ENCODE results near the genes C1R, NECAP1 and RIMKLB.

GRCh38 chr12:6956952-6957648, 5.9 kb downstream of the PTPN6 start:
- PRO-cap, 2 experiments, result no peak in any of the 2 experiments

DNA sequence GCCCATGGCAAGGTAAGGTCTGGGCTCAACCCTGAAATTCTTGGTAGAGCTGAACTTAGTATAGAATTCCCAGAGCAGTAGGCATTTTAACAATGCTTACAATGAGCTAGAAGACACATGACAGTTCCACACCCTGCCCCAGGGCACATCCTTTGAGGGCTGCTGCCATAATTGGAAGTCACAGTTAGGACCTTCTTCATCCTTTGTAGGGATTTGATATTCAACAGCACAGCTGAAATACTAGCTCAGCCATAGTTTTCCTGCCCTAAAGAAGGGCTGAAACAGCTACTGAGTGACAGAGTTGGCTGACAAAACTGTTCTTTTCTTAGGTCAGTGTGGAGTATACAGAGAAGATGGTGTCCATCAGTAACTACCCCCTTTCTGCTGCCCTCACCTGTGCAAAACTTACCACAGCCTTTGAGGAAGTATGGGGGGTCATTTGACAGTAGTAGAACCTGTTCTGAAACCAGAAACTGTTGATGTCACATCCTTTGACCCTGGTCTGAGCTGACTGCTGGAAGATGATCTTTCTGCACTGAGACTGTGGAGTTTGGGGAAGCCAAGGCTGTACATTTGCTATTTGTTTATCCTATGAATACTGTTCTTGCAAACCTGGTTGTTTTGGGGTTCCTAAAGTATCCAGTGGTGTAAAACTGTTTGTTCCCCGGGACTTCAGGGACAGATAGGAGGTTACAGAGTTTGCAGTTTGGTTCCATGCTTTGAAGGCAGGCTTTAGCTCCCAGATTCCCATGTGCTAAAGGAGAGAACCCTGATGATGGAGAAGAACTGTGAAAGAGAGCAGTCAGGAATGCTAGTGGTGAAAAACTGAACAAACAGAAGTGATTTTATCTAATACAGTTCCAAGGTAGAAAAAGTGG, 4.9 kb downstream of the EMG1 start:
- PRO-cap, 2 experiments, result no peak in any of the 2 experiments

DNA sequence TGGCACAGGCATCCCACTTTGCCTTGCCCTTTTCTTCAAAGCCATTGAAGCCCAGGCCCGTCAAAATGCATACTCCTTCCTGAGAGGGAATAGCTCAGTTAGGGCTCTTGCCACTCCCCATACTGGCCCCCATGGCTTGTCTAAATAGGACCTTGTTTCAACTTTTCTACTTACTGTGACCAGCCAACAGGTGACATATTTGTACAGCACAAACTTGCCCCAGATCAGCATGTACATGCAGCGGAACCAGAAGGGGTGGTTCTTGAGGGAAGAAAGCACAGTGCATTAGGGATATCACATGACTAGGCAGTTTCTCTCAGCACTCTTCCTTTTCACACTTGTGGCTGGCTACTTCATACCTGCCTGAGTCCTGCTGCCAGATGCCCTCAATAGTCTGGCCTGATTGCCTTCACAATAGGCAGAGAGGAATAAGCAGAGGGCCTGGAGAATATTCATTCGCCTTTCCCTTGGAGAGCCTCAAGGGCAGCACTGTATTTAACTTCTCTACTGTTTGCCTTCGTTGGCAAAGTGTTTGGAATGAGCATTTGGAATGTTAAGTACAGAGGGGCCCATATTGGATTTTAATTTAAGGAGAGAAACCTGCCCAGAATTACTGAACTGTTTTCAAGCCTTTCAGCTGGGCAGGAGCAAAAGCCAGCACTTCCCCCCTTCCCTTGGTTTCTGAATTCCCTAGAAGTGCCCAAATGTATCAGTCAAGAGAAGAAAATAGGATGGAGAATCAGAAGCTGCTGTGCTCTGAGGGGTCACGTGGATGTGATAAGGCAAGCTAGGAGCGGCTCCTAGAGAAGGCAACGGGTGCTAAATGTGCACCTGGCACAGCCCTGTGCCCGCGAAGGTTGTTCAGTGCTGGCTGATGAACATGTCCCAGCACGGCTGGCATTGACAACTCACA, 8.0 kb downstream of the EMG1 start:
- PRO-cap, 2 experiments, result no peak in any of the 2 experiments

DNA sequence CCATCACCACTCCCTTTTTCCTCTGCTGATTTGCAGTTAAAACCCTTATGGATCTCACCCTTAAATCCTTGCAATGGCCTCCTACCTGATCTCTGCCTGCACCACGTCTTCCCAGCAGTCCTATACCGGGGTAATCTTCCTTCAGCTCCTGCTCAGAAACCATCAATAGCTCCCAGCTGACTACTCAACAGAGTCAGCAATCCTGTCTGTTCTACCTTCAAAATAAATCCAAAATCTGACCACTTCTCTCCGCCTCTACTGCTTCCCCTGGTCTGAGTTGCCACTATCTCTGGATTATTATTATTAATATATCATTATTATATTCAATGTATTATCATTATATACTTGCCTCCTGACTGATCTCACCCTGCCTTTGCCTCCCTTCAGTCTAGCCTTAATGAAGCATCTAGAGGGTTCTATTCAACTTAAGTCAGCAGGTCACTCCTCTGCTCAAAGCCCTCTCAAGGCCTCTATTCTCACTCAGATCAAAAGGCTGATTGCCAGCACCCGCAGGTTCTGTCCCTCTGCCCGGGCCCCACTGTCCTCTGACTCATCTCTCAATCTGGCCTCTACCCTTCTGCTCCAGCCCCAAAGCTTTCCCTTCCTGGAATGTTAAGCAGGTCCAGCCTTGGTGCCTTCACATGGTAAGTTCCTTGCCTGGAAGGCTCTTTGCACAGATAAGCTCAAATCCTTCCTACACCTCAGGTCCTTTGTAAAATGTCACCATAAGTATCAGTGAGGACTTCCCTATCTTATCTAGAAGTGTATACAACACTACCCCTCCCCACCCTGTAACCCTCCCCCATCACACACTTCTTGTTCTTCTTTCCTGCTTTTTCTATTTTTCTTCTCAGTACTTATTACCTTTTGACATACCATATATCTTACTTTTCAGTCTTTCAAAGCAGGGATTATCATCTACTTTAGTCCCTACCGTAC, 22.4 kb downstream of the LPCAT3 start:
- PRO-cap, 2 experiments, result no peak in any of the 2 experiments

- PRO-cap, 2 experiments, result no peak in any of the 2 experiments
Observed at GRCh38 chr12:7061046-7061971, 791 bp downstream of the C1S start.

GRCh38 chr12:7091707-7092838, at the start of gene C1R:
C1R (minus strand) TSS chr12:7092445.
- PRO-cap, 2 experiments, result peak in 2 of 2 experiments; most common plus-strand start chr12:7091882 (in 1); most common minus-strand start chr12:7092445 (in 2)

DNA sequence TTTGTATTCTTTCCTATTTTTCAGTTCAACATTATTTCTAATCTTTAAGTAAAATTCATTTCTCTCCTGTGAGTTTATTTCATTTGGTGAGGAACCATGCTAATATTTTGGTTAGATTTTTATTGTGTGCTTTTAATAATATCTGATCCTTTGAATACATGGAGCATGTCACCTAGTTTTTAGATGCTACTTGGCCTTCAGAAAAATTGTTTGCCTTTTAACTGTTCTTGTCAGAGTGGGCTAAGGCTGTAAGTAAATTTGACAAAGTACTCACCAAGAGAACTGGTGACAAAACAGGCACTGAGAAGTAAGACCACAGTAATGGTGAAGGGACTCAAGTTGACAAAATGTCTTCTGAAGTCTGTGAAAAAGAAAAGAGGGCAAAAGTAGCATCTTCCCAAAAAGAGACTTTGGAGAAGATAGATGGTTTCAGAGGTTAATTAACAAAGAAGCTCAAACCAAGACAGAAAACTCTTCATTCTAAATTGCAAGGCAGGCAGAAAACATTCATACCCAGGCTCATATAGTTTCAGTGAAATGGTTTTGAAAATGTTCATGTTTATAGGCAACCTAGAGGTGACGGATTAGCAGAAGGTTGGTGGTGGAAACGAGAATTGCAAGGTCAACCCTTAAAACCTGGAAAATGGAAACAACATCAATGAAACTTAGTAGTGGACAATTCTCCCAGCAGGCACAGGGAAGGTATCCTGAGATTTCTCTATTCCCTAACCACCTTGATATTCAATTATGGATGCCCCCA, 1.2 kb downstream of the CD163 start:
- PRO-cap, 2 experiments, result no peak in any of the 2 experiments

DNA sequence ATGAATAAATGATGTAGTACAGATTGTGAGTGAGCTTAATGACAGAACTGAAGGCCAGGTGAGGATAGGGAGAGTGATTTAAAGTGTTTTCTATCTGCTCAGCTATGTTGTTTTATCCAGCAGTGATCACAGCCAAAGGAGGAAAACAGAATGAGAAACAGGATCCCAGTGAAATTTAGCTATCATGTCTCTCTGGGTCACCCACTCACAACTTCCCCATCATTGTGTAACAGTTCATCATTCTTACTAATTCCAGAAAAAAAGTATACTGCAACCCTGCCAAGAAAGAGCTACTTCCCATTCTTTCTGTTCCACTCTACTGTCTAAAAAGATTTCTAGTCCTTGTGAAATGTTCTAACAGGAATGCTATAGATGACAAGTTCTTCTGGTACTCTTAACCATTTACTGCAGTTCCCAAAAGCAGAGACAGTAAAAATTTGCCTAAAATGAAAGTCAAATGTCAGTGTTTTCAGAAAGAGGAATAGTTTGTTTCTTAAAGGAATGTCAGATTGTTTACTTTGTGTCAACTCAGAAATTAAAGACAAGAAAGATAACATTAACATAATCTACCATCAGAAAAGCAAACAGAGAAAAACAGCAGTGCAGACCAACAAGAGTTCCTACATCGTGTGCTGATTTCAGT, 39.3 kb upstream of the CD163 start:
- PRO-cap, 2 experiments, result peak in 1 of 2 experiments; most common minus-strand start position 134 of the sequence (in 1)

- PRO-cap, 2 experiments, result no peak in any of the 2 experiments
Observed at GRCh38 chr12:7638524-7639072, 27.1 kb downstream of the APOBEC1 start.

DNA sequence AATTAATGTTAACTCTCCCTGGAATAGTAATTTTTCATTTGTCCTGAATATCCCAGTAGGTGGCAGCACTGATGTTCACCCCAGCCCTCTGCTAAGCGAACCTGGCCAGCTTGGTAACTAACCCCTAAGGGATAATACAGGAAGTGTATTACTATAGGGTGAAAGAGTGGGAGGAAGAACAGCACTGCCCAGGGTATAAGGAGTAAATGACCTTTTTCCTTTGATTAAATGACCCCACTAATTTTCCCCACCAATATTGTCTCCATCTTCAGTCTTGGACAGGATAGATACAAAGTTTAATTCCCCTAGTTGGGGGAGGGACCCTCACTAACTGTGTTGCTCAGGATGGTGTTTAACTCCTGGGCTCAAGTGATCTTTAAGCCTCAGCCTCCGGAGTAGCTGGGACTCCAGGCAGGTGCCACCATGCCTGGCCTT, 40.5 kb downstream of the SLC2A14 start:
- PRO-cap, 2 experiments, result no peak in any of the 2 experiments

DNA sequence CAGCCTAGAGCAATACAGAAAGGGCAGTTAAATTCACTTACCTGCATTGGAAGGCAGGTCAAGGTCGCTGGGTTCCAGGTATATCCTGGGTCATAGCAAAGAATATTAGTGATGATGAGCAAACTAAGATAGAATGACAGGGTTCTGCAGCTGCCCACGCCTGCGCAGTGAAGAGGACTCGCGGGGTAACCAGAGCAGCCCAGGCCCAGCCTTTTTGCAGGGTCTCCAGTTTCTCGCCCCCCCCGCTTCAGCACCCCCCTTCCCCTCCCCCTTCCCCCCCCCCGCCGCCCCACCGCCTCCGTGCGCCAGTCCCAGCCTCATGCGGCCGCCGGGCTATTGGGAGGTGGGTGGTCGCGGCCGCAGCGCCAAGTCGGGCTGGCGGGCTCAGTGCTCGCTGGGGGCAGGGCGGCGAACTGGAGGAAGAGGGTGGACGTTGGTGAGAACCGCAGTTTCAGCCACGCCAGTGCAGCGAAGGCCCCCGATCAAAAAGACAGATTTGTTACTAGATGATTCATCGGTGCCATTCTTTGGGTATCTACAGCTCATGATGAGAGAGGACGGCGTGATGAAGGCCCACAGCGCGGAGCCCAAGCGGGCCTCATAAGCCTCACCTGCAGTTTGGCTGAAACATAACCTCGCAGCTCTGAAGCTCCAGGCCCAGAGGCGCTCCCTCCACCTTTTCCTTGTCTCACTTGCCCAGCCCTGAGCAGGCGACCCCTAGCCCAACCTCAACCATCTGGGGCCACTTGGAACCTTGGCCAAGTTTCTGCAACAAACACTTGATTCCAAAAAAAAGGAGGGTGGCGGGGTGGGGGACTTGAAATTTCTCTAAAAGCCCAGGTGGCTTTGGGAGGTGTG, 20.1 kb downstream of the SLC2A3 start:
- PRO-cap, 2 experiments, result no peak in any of the 2 experiments

DNA sequence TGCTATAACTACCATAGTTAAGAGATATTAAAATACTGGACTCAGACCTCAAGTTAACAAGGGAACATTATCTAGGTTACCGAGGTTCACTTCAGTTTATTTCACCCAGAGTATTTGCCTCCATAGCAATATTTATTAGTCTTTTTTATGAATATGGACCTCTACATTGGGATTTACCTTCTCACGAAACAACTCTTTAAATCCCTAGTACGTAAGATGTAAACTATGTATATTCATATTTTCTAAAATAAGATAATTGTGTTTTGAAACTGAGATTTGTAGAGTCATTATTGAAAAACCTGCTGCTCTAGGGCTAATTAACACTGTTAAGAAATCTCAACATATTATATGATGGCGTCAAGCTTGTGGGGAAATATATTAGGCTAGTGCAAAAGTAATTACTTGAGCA, 9.1 kb downstream of the SLC2A3 start:
- PRO-cap, 2 experiments, result no peak in any of the 2 experiments

GRCh38 chr12:7934416-7934754, 1.6 kb downstream of the SLC2A3 start:
- PRO-cap, 2 experiments, result no peak in any of the 2 experiments

GRCh38 chr12:8052577-8053092, 13.5 kb downstream of the C3AR1 start:
- PRO-cap, 2 experiments, result no peak in any of the 2 experiments

DNA sequence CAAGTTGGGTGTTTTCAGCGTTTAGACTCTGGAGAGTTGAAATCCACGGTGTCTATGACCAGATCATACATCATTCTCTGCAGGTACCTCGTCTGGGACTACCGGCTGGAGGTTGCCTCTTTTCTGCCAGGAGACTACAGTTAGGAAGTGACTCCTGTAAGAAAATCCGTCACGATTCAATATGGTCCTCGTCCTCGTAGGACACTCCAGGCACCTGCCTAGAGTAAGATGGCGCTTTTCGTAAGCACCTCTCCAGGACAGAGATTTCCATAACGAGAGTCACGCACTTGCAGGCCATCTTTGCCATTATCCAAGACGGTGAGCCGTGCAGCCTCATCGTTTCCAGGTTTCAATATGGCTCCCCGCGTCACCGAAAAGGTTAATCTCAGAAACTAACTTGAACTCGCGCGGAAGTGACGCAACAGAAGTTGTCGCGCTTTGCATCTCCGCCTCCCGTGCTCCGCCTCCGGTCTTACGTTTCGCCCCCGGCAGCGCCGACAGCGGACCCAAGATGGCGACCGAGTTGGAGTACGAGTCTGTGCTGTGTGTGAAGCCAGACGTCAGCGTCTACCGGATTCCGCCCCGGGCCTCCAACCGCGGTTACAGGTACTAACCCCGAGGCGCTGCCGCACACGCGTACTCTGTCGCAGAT, at the start of gene NECAP1:
TSS of gene NECAP1 (plus strand) at position 497 of the 652 bp plus-strand sequence.
- PRO-cap, 2 experiments, result peak in 2 of 2 experiments; most common plus-strand start position 500 of the sequence (in 2); most common minus-strand start position 354 of the sequence (in 2)

DNA sequence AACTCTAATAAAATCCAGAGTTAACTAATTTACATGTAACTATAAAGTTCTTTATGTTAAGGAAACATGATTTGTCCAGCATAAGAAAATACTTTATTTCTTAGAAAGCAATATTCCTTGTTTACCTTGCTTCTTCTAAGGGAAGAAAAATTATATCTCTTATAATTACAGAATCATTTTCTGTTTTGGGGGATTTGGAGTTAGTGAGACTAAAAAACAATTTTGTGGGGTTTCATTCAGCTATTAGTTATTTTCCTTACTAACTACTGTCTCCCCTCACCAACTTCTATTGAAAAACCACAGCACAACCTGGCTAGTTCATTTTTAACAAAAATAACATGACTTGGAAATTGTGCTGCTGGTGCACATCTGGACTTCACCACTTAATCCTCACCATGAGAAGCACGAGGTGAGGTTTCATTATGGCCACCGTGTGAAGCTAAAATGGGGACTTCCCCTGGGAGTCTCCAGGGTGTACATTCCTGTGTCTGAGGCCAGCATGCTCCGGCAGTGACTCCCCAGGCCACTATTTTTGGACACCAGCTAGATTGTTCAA, 16.6 kb upstream of the AICDA start:
- PRO-cap, 2 experiments, result no peak in any of the 2 experiments

DNA sequence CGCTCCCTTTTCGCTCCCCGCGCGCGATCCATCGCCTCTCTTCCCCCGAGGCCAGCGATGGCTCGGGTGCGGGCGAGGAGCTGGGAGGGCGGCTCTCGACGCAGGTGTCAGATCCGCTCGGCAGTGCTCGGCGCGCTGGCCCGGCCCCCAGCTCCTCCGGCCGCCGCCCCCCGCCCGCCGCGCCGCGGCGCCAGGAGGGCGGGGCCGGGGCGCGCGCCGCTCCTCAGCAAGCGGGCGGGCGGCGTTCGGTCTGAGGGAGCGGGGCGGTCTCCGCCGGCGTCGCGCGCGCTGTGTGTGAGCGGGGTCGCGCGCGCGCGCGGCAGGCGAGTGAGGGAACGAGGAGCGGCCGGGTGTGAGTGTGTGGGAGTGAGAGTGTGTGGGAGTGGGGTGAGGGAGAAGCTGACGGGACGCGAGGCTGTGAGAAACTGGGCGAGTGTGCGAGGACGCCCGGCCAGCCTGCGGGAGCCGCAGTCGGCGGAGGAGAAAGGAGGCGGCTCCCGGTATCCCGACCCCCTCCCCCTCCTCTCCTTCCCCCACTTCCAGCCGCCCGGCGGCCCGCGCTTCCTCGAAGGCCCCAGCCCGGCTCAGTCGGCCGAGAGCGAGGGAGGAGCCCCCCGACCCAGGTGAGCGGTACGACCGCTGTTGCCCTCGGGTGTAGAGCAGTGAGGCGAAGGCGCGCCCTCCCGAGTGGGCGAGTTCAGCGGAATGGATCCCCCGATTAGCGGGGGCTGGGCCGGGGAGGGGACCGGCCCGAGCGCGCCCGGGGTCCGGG, at the start of gene RIMKLB:
TSS of gene RIMKLB (plus strand) at position 317 of the 772 bp plus-strand sequence.
- PRO-cap, 2 experiments, result peak in 2 of 2 experiments; most common plus-strand start position 322 of the sequence (in 2); most common minus-strand start position 70 of the sequence (in 2)

- PRO-cap, 2 experiments, result peak in 1 of 2 experiments; most common minus-strand start chr12:8698690 (in 1)
Observed at GRCh38 chr12:8698447-8698937, 701 bp downstream of the RIMKLB start.

- PRO-cap, 2 experiments, result no peak in any of the 2 experiments
Observed at GRCh38 chr12:8699606-8700066, 1.8 kb downstream of the RIMKLB start.

GRCh38 chr12:8775953-8776778, 46.3 kb upstream of the A2ML1 start:
- PRO-cap, 2 experiments, result no peak in any of the 2 experiments

All from Metastatic Liver Carcinoma in the Lung (tissue), 2 donors.